BE2C (cell line): Measurements from ENCODE around the genes GPR157, TMEM201 and CLSTN1.

DNA sequence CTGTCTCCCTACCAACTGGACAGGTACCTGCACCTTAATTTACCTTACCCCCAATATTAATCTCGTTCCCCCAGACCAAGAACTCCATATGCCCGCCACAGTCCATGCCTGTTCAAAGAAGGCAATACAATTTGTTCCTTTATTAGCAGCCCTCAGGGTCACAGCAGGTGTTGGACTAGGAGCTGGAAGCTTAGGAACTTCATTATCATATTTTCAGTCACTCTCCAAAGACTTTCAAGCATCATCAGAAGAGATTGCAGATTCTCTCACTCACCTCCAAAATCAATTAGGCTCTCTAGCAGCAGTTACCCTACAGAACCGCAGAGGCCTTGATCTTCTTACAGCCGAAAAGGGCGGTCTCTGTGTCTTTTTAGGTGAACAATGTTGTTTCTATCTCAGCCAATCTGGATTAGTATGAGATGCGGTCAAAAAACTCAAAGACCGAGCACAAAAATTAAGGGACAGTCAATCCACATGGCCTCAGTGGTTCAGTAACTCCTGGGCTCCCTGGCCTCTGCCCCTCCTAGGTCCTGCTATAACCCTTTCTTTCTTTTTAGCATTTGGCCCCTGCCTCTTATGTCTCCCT is 19.0 kb upstream of the CA6 start:
- RRBS: no CpG with 5 or more reads among the region's 7 CpGs

DNA sequence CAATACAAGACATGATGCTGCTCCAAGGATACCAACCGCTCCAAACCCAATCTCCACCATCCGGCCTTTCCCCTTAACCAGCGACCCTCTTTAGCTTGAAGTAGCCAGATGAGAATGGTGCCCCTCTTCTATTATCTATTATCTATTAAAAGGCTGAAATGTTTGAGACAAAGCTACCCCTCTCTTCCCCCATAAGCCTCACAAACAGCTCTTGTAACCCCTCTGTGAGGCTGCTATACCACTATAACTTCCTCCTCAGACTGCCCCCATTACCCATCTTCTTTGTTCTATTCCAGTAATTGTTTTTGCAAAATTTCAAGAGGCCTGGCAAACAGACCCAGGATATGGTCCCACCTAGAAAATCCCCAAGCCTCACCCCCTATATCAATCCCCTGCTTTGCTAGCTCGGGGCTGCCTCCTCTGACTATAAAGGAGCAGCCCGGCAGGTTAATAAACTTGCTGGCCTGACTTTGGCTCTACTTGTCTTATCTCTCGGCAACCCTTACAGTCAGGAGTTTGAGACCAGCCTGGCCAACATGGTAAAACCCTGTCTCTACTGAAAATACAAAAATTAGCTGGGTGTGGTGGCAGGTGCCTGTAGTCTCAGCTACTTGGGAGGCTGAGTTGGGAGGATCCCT is 18.4 kb upstream of the CA6 start:
- RRBS: no CpG with 5 or more reads among the region's 6 CpGs

DNA sequence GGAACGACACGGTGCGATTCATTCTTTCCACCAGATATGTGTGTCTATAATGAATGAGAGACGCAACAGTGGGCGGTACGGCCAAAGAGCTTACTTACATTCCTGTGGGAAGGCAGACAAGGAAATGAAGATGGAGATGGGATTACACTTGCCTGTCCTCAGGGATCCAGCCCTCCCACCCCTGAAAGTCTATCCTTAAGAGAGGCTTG is 31.4 kb downstream of the CA6 start:
- RRBS: no CpG with 5 or more reads among the region's 6 CpGs

DNA sequence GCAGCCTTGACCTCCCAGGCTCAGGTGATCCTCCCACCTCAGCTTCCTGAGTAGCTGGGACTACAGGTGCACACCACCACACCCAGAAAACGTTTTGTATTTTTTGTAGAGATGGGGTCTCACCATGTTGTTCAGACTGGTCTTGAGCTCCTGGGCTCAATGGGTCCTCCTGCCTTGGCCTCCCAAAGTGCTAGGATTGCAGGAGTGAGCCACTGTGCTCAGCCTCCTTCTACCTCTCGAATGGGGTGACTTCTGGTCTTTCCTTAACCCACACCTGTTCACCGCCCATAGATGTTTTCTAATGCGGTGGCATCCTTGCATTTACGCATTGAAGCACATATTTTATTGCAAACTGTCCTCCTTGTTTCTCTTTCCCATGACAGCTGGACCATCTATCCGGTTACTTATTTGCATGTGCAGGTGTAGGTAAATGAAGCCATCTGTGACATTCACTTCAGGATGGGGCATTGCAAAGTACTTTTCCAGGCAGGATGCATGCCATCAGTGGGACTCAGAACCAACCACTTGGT is 16.6 kb downstream of the SLC2A7 start:
- RRBS: no CpG with 5 or more reads among the region's 6 CpGs

DNA sequence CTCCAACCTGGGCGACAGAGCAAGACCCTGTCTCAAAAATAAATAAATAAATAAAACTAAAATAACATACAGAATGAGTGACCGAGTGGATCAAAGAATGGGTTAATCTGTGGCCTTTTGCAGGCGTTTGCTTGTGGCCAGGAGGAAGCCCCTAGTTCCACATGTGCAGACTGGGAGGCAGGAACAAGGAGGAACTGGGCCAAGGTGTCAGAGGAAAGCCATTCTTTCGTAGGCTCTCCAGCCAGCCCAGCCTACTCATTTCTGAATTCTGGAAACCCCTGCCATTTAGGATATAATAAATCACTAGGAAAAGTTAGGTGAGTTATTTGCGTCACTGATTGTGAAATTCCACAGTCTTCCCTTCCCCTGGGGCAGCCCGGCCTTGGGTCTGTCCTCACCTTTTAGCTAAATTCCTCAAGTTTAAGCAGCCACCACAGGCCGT is 18.4 kb downstream of the GPR157 start:
- RRBS: no CpG with 5 or more reads among the region's 7 CpGs

GRCh38 chr1:9128524-9129361 is at the start of gene GPR157:
GPR157 (minus strand) TSS chr1:9129102.
- RRBS: 1% methylated on average over 32 of the region's 101 CpGs

- RRBS: no CpG with 5 or more reads among the region's 4 CpGs
These were observed 769 bp upstream of the H6PD start for GRCh38 chr1:9233861-9234149.

DNA sequence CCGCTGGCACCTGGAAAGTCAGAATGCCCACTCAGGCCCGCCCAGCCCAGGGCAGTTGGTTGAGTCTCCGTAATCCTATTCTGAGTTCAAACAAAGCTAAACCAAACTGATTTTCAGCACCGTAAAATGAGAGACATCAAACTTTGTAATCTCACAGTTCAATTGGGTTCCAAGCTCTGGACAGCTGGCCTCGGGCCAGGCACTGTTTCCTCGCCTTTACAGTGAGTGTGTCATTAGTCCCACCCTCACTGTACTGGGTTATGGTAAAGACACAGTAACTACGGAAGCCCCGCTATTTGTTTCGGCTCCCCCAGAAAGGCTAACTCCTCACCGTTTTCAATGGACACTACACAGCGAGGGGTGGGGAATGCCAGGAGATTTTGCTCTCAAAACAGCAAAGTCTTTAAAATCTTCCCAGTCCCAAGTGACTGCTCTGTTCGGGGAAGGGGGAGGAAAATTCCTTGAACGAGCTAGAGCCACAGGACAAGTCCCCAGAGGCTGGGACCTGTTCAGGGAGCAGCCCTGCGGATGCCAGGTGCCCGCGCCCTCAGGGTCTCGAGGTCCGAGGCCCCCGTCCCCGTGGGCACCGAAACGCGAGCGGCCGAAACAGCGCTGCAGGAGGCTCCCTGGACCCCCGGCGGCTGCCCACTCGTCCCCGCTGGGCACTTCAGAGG is 751 bp upstream of the SPSB1 start:
- RRBS: 2% methylated on average over 4 of the region's 30 CpGs

GRCh38 chr1:9306380-9306627 is 13.6 kb downstream of the SPSB1 start:
- RRBS: no CpG with 5 or more reads among the region's 4 CpGs

DNA sequence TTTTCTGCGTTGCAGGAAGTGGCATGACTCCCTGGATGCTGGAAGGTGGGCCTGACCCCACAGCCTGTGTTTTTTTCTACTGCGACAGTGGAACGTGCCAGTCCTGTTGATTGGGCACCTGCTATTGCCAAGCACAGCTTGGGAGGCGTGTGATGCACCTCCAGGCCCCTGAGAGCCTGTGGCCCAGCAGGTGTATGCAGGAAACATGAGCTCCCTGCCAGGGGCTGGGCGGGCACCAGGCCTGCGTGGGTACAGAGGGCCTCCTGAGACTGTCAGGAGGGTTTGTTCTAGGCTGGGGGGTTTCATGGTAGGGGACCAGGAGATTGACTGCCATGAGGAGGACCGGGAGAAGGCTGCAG is 16.0 kb downstream of the SPSB1 start:
- RRBS: no CpG with 5 or more reads among the region's 7 CpGs

GRCh38 chr1:9326568-9327142 is 34.0 kb downstream of the SPSB1 start:
- RRBS: no CpG with 5 or more reads among the region's 13 CpGs

DNA sequence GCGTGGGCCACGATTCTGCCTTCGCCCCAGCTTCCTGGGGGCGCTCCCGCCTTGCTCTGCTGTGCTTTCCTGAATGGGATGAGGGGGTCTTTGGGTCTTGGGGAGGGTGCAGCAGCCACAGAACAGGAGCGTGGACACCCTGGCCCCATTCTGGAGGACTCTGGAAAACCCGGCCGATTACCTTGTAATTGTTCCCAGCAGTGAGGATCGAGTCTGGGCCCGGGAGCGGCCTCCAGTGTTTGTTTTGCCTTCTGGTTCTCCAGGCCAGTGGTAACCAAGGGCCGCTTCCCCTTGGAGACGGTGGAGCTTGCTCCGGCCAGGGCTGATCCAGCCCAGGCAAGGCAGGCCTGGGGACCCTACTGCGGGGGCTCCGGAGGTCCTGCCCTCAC is 46.1 kb downstream of the SPSB1 start:
- RRBS: 79% methylated on average over 7 of the region's 16 CpGs

DNA sequence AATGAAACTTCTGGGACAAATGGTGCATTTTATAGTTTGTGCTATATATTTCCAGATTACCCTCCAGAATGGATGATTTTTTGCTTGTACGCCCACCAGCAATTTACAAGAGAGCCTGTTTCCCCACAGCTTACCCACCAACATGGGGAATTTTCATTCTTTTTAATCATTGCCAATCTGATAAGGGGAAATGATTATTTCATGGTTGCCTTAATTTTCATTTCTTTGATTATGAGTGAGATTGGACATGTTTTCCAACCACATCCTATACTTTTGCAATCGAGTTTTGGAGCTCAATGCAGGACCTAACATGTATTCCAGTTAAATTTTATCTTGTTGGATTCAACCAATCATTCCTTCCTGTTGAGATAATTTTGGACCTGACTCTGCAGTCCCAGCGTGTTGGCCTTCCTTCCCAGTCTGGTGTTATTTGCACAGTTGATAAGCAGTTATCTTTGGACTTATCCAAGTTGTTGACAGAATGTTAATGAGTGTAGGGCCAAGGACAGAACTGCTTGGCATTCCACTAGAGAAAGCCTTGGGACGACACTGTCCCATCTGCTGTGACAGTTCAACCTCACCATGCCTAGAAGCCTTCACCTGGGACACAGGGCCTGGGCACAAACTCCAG is 104.3 kb upstream of the SLC25A33 start:
- RRBS: no CpG with 5 or more reads among the region's 4 CpGs

DNA sequence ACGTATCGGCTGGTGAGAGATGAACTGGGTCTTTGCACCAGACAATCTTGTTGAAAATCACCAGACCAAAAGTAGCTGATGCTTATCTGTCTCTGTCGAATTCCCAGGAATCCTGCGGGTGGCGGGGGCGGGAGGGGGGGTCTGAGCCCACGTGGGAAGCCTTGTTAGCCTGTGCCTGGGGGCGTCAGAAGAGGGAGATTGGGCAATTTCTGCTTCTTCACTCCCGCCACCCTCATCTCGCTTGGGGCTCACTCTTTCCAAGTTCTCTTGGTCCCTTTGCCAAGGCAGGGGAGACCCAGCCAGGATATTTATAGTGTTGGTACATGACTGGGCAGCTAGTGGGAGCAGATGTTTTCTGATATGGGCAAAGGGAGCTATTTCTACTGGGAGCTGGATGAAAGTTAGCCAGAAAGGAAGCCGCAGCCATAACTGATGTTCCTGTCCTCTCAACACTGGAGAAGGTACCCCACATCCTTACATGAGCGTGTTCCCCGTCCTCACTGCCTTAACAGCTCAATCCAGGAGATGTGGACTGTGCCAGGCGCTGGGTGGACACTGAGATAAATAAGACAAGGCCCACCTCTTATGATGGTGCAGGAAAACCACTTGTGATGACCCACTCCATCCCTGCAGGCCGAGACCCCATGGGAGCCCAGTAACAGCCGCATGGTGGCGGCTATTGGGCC is 89.9 kb upstream of the SLC25A33 start:
- RRBS: no CpG with 5 or more reads among the region's 17 CpGs

GRCh38 chr1:9482278-9482833 is 56.9 kb upstream of the SLC25A33 start:
- RRBS: no CpG with 5 or more reads among the region's 10 CpGs

DNA sequence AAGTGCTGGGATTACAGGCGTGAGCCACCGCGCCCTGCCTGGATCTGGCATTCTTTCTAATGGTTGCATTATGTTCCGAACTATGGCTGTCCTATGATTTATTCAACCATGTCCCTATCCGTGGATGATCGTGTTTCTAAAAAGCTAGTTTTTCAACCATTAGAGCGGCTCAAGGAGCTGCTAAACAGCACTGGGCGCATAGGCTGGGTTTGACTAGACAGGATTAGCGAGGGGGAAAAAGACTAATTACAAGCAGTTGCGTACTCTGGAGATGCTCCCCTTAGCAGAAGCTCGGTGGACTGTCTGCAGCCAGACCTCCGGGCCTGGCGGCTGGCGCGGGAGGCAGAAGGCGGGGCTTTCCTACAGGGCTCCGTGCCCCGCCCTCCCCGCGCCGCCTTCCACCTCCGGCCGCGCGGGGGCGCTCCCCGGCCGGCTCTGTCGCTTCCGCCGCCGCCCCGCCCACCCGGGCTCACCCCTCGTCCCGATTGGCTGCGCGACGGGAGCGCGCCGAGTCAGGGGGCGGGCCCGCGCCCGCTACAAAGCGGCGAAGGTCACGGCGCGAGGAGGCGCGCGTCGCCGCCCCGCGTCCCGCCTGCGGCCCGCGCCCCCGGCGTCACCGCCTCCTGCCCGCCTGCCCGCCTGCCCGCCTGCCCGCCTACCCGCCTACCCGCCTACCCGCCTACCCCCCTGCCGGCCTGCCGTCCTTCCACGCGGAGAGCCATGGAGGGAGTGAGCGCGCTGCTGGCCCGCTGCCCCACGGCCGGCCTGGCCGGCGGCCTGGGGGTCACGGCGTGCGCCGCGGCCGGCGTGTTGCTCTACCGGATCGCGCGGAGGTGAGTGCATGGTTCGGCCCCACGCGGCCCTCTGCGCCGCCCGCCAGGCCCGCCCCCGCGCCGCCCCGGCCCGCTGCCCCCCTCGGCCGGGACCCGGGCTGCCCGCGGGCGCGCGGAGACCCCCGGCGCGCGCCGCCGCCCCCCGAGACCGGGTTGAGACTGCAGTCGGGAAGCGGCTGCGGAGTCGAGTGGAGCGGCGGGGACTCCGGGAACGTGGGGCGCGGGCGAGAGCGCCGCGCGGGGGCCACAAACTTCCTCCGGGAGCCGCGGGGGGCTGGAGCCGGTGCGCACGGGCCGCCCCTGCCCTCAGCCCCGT is at the start of gene TMEM201:
Gene TMEM201, plus strand, starts transcription at position 701 of the 1,149 bp plus-strand sequence.
- RRBS: under 1% methylated on average over 63 of the region's 145 CpGs

DNA sequence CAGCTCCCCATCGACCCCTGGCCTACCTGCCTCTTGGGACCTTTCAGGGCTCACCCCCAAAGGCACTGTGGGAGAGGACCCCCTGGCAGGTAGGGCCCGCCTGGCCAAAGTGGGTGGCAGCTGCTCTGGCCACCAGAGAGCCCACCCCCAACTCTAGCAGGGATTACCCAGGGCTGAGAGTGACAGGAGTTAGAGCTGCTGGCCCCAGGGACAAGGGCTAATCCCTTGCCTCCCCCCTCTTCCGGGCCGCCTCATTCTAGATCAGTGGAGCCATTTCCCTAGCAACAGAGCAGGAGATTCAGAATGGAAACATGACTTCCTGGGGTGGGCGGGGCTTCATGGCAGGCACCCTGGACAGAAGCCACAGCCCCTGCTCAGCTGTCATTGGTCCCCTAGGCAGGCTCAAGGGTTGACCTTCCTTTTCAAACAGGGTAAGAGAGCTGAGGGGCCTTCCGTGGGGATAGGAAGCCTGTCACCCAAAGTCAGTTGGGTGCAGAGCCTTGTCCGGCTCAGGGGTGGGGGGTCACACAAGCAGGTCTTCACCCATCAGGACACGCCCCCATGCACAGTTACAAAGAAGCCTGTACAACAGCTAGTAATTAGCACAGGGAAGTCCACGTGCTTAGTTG is 4.7 kb downstream of the TMEM201 start:
- RRBS: no CpG with 5 or more reads among the region's 9 CpGs

DNA sequence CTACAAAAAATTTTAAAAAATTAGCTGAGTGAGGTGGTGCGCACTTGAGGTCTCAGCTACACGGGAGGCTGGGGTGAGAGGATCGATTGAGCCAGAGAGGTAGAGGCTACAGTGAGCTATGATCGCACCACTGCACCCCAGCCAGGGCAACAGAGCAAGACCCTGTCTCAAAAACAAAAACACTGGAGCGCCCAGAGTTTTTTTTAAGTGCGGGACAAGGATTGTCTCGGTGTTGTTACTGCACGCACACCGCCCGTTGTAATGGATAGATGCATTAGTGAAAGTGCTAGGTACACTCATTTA is 37.1 kb downstream of the PIK3CD start:
- RRBS: no CpG with 5 or more reads among the region's 10 CpGs

DNA sequence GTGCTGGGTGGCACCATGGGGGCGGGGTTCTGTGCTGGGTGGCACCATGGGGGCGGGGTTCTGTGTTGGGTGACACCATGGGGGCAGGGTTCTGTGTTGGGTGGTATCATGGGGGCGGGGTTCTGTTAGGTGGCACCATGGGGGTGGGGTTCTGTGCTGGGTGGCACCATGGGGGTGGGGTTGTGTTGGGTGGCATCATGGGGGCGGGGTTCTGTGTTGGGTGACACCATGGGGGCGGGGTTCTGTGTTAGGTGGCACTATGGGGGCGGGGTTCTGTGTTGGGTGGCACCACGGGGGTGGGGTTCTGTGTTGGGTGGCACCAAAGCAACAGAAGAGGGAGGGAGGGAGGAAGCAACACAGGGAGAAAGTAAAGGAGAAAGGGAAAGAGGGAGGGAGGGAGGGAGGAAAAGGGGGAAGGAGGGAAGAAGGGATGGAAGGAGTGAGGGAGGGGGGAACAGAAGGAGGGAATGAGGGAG is 55.2 kb downstream of the CLSTN1 start:
- RRBS: no CpG with 5 or more reads among the region's 7 CpGs

GRCh38 chr1:9823796-9824452 is at the start of gene CLSTN1:
CLSTN1 (minus strand) TSS chr1:9823965.
- RRBS: under 1% methylated on average over 53 of the region's 97 CpGs